Colon Carcinoma Metastatic in the Lung (tissue), 2 donors: ENCODE results near the genes ADM, IRAG1 and EIF4G2.

- PRO-cap, 2 experiments: no peak in any of the 2 experiments
These were observed 91.6 kb downstream of the SWAP70 start for GRCh38 chr11:9755285-9756108.

- PRO-cap, 2 experiments: no peak in any of the 2 experiments
These were observed 186.0 kb downstream of the SWAP70 start for GRCh38 chr11:9849829-9850400.

GRCh38 chr11:9855639-9856410 is 191.9 kb downstream of the SWAP70 start:
- PRO-cap, 2 experiments: no peak in any of the 2 experiments

GRCh38 chr11:10139768-10140284 is 154.2 kb downstream of the SBF2 start:
- PRO-cap, 2 experiments: no peak in any of the 2 experiments

GRCh38 chr11:10164728-10165360 is 129.2 kb downstream of the SBF2 start:
- PRO-cap, 2 experiments: no peak in any of the 2 experiments

GRCh38 chr11:10209284-10209794 is 84.7 kb downstream of the SBF2 start:
- PRO-cap, 2 experiments: no peak in any of the 2 experiments

- PRO-cap, 2 experiments: peak in 2 of 2 experiments; most common plus-strand start chr11:10304654 (in 1); most common minus-strand start chr11:10304594 (in 2)
These were observed at the start of gene ADM for GRCh38 chr11:10304390-10305235. TSS of gene ADM (plus strand) at chr11:10305073.

DNA sequence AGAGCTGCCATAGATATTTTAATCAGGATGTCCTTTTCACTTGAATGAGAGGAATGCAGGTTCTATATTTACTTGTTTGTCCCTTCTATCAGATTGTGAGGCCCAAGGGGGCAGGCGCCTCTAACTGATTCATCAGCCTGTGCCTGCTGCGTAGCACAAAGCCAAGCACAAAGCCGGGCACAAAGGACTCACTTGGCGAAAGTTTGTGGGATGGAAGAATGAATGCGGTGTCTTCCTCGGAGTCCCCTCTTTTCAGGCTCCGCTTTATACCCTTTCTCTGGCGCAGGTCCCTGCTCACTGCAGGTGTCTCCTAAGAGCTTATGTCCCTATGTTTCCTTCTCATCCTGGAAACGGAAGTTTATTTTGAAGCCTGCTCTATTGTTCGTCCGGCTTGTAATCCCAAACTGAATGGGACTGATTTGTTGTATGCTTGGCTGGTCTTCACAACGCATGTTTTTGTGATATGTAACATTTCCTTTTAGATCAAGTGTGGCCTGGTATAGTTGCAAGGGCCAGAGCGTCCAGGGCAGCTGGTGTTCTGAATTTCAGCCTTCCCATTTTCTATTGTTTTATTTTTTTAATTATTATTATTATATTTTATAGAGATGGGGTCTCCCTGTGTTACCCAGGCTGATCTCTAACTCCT is 47.4 kb downstream of the ADM start:
- PRO-cap, 2 experiments: no peak in any of the 2 experiments

GRCh38 chr11:10413928-10414692 is 41.0 kb upstream of the AMPD3 start:
- PRO-cap, 2 experiments: no peak in any of the 2 experiments

DNA sequence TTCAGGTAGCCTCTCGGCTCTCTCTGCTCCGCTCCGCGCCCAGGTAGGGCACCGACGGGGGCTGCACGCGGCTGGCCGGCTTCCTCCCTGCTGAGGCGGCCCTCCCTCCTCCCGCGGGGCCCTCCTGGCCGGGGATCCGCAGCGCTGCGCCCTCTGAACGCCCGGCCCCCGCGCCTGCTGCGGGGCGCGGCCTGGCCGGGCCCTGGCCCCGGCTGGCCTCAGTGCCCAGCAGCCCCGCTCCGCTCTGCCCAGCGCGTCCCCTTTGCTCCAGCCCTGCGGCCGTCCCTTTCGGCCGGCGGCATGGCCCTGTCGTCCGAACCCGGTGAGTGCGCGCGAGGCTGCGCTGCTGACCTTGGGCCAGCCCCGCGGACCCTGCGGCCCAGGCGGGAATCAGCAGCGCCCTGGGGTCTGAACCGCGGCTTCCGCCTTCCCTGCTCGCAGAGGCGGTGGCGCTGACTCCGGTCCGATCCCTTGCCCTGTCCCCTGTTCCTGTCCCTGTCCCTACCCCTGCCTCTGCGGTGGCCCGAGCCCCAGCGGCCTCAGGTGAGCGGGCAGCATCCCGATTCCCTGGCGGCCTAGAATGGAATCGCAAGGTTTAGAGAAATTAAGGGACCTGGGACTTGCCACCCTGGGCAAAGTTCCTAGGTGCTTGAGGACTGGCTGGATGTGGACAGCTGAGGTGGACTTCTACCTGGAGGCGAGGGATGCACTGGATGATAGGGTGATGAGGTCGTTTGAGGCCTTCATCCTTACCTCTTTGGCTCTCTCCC is 4.2 kb upstream of the AMPD3 start:
- PRO-cap, 2 experiments: peak in 2 of 2 experiments; most common minus-strand start position 485 of the sequence (in 2)

DNA sequence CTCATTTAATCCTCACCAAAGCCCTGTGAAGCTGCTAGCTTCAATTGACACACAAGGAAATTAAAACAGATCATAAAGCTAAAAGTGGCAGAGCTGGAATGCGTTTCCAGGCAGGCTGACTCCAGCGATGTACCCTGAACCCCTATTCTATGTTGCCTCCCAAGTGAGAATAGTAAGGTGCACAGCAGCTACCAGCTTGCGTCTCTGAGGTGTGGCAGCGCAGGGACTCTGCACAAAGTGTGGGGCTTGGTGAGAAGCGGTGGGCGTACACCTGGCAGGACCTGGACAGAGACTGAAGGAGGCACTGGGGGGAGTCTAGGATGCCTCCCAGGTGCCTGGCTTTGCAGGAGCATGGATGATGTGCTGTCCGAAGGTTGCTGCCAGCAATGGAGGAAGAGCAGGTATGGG is 42.9 kb downstream of the AMPD3 start:
- PRO-cap, 2 experiments: no peak in any of the 2 experiments

GRCh38 chr11:10566570-10567200 is 1.8 kb downstream of the LYVE1 start:
- PRO-cap, 2 experiments: no peak in any of the 2 experiments

GRCh38 chr11:10640091-10640716 is 53.4 kb downstream of the IRAG1 start:
- PRO-cap, 2 experiments: no peak in any of the 2 experiments

GRCh38 chr11:10692102-10693352 is 1.0 kb downstream of the IRAG1 start:
- PRO-cap, 2 experiments: no peak in any of the 2 experiments

- PRO-cap, 2 experiments: peak in 1 of 2 experiments; most common plus-strand start chr11:10693684 (in 1); most common minus-strand start chr11:10693674 (in 1)
These were observed at the start of gene IRAG1 for GRCh38 chr11:10693353-10694188. TSS of gene IRAG1 (minus strand) at chr11:10693755.

- PRO-cap, 2 experiments: no peak in any of the 2 experiments
These were observed 440 bp downstream of the CTR9 start for GRCh38 chr11:10751480-10751891.

DNA sequence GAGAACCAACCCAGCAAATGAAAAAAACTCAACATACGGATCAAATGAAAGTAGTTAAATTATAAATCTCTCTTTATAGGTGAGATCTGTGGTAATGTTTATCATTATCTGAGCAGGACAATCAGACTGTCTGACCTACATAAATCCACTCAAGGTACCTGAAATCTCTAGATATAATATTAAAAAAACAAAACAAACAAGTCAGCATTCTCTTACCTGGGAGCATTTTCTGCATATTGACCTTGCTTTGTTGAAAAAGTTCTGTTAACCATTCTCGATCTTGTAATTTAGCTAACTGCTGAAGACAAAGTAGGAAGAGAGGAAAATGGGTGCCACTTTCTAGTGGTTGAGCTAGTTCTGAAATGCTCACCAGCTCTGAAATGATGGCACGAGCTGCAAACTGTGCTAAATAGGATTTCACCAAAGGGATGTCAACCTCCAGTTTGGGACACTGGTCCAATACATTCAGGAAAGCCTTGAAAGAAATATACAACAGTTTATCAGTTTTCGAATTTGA is 8.8 kb downstream of the EIF4G2 start:
- PRO-cap, 2 experiments: no peak in any of the 2 experiments

GRCh38 chr11:10808336-10809033 is at the start of gene EIF4G2:
TSS of gene EIF4G2 (minus strand) at chr11:10808926.
- PRO-cap, 2 experiments: peak in 2 of 2 experiments; most common plus-strand start chr11:10808635 (in 1); most common minus-strand start chr11:10808496 (in 1)

- PRO-cap, 2 experiments: no peak in any of the 2 experiments
These were observed 181.8 kb downstream of the CSNK2A3 start for GRCh38 chr11:11171205-11171762.

- PRO-cap, 2 experiments: no peak in any of the 2 experiments
These were observed 875 bp downstream of the GALNT18 start for GRCh38 chr11:11620900-11621359.